Non-pigmented ciliary epithelial cell (primary cell): ENCODE measurements around a stretch of chr22.

- RRBS = no CpG with 5 or more reads among the region's 7 CpGs
These were observed 6.6 kb downstream of the TXN2 start for GRCh38 chr22:36474802-36475199.

DNA sequence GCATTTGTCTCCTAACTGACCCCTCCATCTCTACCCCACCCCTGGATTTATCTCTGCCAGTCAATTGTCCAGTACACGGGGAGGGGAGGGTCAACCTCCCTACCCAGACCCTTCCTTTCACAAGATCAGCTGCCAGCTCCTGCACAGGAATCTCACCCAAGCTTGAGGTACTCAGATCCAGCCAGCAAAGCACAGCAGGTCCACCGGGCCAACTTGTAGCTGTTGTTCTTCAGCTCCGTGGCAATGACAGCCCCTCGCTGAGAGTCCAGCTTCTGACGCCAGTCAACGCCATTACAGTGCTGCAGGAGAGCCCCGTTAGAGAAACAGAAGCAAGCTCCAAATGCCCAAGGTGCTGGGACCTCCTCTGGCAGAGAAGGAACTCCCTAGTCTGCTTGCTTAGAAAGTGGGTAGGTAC lies 5.5 kb upstream of the FOXRED2 start:
- RRBS = no CpG with 5 or more reads among the region's 7 CpGs

DNA sequence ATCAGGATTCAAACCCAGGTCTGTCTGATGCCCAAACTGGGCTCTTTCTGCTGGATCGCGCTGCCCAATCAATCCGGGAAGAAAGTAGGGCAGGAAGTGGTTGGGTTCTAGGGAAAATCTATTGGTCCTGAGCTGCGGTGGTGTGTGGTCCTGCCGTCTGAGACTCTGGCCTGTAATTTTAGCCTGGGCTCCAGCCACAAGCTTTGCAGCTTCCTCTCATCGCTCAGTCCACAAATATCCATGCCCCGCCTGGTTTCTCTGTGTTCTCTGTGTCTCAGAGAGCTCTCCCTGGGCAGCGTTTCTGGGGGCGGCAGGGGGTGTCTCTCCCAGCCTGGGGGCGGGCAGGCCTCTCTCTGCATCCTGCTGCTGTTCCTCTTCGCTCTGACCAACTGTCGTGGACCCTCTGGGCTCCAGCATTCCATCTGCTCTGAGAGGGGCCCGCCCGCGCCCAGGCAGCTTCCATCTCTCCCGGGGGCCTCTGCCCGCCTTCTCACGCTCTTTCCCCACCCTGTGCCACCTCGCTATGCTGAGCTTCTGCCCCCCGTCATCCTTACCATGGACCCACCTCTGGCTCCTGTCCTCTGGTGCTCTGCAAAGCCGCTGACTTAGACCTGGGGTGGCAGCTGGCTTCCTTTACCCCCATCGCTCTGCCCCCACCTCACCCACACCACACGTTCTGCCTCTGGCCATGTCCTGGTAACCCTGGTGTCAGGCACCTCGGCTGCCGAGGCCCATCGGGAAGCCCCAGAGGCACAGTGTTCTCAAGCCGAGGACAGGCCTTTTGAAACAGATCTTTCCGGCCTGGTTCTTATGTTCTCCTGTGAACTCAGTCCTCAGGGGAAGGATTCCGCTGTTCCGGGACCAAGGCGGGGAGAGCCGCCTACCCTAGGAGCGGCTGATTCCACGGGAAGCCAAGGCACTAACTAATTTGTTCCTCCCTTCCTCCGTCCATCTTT lies 18.4 kb downstream of the CACNG2 start:
- RRBS = 17% methylated on average over 3 of the region's 35 CpGs

- RRBS = 1% methylated on average over 8 of the region's 18 CpGs
These were observed 6.0 kb upstream of the IFT27 start for GRCh38 chr22:36781945-36782361.

GRCh38 chr22:36817354-36817661 lies 473 bp upstream of the PVALB start:
- RRBS = no CpG with 5 or more reads among the region's 12 CpGs

- RRBS = no CpG with 5 or more reads among the region's 12 CpGs
These were observed 7.3 kb upstream of the NCF4 start for GRCh38 chr22:36853315-36854017.

DNA sequence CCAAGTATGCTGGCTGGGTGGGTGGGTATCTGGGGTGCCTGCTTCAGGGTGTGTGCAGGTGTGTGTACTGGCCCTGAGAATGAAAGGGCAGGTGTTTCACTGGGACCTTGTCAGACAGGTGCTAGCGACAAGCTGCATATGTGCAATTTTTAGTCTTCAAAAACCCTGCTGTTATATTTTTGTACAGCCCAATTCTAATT lies 988 bp downstream of the CSF2RB start:
- RRBS = no CpG with 5 or more reads among the region's 1 CpG

- RRBS = no CpG with 5 or more reads among the region's 15 CpGs
These were observed 10.1 kb downstream of the CSF2RB start for GRCh38 chr22:36923446-36924062.

DNA sequence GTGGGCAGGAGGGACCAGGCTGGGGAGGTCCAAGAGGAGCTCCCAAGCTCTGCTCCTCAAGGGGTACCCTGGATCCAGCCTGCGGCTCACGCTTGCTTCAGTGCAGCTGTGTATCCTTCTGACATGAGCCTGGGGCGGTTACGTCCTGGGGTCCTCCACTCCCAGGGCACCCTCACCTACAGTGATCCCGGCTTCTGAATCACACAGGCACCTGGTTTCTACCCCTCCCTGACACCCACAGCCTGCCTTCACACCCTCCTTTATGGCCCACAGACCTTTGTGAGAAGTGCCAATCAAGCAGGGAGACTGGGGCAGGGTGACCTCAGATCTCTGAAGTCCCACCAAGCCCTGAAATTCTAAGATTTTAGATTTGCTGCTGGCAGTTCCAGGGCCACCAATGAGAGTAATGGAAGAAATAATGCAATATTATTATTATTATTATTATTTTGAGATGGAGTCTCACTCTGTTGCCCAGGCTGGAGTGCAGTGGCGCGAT lies 1.5 kb downstream of the MPST start:
- RRBS = no CpG with 5 or more reads among the region's 7 CpGs

DNA sequence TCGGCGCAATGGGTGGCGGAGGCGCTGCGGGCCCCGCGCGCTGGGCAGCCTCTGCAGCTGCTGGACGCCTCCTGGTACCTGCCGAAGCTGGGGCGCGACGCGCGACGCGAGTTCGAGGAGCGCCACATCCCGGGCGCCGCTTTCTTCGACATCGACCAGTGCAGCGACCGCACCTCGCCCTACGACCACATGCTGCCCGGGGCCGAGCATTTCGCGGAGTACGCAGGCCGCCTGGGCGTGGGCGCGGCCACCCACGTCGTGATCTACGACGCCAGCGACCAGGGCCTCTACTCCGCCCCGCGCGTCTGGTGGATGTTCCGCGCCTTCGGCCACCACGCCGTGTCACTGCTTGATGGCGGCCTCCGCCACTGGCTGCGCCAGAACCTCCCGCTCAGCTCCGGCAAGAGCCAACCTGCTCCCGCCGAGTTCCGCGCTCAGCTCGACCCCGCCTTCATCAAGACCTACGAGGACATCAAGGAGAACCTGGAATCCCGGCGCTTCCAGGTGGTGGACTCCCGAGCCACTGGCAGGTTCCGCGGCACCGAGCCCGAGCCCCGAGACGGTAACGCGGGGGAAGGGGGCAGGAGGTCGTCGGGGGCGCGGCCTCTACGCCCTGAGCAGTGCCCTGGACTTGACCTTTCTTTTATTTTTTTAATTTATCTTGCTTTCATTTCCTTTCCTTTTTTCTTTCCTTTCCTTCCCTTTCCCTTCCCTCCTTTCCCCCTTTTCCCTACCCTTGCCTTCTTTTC lies 4.9 kb downstream of the MPST start:
- RRBS = 91% methylated on average over 17 of the region's 79 CpGs

GRCh38 chr22:37024998-37026151 lies 5.8 kb downstream of the MPST start:
- RRBS = no CpG with 5 or more reads among the region's 14 CpGs

- RRBS = 83% methylated on average over 3 of the region's 8 CpGs
These were observed 8.9 kb downstream of the TMPRSS6 start for GRCh38 chr22:37100476-37101066.

DNA sequence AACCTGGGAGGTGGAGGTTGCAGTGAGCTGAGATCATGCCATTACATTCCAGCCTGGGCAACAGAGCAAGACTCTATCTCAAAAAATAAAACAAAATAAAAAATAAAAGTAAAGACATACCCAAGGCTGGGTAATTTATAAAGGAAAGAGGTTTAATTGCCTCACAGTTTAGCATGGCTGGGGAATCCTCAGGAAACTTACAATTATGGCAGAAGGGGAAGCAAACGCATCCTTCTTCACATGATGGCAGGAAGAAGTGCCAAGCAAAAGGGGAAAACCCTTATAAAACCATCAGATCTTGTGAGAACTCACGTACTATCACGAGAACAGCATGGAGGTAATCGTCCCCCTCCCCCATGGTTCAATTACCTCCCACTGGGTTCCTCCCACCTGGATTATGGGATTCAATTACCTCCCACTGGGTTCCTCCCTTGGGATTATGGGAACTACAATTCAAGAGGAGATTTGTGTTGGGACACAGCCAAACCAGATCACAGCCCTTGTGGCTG lies 8.2 kb upstream of the SSTR3 start:
- RRBS = no CpG with 5 or more reads among the region's 4 CpGs

- RRBS = no CpG with 5 or more reads among the region's 15 CpGs
These were observed 29.6 kb downstream of the CYTH4 start for GRCh38 chr22:37311914-37312216.

GRCh38 chr22:37510012-37510586 lies 9.1 kb downstream of the CARD10 start:
- RRBS = no CpG with 5 or more reads among the region's 12 CpGs

DNA sequence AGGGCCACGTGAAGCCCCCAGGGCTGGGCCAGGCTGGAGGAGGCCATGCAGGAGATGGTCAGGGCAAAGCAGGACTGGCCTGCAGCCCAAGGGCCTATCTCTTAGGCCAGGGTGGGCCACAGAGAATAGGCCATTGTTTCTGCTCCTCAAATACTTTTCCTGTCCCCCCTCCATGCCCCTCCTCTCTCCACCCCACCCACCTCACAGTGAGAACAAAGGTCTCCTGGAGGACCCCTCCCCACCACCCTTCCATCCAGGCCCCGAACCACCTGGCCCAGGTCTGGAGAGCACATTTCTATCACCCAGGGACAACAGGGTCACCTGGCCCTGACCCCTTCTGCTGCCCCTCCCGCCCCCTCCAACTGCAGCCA lies 8.2 kb upstream of the CDC42EP1 start:
- RRBS = no CpG with 5 or more reads among the region's 3 CpGs

GRCh38 chr22:37598987-37599597 lies 9.5 kb upstream of the GGA1 start:
- RRBS = no CpG with 5 or more reads among the region's 8 CpGs

- RRBS = no CpG with 5 or more reads among the region's 17 CpGs
These were observed 5.4 kb downstream of the SH3BP1 start for GRCh38 chr22:37644737-37645344.

- RRBS = 0% methylated on average over 3 of the region's 50 CpGs
These were observed 1.4 kb downstream of the LGALS1 start for GRCh38 chr22:37676510-37677532.

- RRBS = no CpG with 5 or more reads among the region's 1 CpG
These were observed 2.0 kb downstream of the NOL12 start for GRCh38 chr22:37688234-37688468.